ReNcell CX (cell line): ENCODE results near the genes TRMT6, BMP2 and TMX4.

- PRO-cap = no peak
Observed at GRCh38 chr20:5592894-5593328, 17.9 kb downstream of the GPCPD1 start.

GRCh38 chr20:5656967-5658008 is 46.5 kb upstream of the GPCPD1 start:
- PRO-cap = no peak

GRCh38 chr20:5846182-5846781 is 65.0 kb upstream of the CHGB start:
- PRO-cap = no peak

DNA sequence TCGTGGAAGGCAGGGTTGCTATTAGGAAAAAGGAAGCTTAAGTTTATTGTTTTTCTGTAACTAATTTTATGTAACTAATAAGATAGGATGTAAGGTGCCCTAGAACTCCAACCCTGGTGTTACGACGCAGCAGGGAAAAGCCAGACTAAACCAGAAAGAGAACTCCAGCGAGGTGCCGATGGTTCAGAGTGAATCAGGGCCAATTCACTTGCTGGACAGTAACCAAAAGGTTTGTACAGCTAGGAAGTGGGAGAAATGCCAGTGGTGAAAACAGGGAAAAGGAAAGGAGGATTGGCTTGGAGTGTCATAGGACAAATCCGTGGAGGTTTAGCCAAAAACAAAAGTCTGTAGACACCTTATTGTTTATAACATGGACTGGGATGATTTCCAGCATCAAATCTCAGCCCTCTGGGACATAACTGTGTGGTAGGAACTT is 62.2 kb upstream of the CHGB start:
- PRO-cap = unidirectional peak, minus-strand start at position 141 of the sequence

DNA sequence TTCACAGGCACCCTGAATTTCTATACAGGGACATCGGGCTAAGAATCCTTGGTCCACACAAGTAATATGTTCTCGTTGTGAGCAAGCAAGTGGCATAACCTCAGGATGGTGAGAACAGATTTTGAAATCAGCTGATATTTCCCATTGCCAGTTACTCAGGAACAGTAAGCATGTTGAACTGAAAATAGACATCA is 48.7 kb upstream of the CHGB start:
- PRO-cap = no peak

DNA sequence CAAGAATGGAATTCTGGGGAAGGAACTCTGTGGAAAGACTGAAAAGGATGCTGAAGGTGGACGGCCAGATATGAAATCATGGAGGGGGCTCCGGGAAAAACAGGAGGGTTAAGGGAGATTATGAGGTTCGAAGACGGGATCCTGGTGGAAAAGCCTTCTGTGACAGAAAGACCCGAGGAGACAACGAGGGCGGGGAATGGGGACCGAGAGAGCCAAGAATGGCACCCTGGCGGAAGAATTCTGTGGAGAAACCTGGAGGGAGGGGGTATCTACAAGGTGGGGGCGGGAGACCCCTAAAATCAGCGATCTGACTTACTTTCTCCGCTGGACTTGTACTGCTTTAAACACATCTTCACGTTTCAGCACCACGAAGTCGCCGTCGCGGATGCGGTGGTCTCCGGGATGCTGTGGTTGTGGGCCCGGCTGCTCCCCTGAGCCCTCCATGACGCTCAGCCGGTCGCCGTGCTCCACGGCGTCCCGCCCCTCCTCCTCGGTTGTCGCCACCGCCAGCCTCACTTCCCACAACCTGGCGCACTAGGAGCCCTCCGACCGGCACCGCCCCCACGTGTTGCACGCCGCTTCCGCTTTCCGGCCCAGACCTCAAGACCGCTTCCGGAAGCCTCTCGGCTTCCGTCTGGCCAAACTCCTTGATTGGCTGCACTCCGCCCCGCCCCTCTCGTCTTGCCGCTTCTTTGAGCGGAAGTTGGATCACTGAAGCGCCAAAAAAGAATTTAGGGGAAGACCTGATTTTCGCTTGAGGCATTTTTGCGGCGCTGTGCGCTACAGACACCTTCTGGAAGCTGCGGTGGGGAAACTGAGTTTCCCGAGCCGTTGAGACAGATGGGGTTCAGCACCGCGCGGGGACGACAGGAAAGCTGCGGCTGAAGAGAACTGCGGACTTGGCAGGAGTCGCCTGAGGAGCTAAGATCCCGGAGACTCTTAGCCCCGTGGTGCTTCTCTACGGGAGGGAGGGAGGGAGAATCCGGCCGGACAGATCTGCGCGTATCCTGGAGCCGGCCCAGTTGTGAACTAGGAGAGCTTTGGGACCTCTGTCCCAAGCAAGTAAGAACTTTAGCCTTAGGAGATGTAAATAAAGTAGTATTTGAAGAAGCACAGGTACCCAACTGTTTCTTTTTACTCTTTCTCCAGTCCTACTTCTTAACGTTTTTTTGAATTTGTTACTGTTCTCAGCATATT is at the start of gene TRMT6:
Gene TRMT6 (minus strand): TSS at position 572 of the 1,197 bp plus-strand sequence.
- PRO-cap = bidirectional peak, plus-strand start at position 764 of the sequence, minus-strand start at position 508 of the sequence; unidirectional peak, plus-strand start at position 1,011 of the sequence

- PRO-cap = no peak
Observed at GRCh38 chr20:6007555-6008090, 1.7 kb downstream of the CRLS1 start.

- PRO-cap = no peak
Observed at GRCh38 chr20:6009639-6010334, 3.9 kb downstream of the CRLS1 start.

DNA sequence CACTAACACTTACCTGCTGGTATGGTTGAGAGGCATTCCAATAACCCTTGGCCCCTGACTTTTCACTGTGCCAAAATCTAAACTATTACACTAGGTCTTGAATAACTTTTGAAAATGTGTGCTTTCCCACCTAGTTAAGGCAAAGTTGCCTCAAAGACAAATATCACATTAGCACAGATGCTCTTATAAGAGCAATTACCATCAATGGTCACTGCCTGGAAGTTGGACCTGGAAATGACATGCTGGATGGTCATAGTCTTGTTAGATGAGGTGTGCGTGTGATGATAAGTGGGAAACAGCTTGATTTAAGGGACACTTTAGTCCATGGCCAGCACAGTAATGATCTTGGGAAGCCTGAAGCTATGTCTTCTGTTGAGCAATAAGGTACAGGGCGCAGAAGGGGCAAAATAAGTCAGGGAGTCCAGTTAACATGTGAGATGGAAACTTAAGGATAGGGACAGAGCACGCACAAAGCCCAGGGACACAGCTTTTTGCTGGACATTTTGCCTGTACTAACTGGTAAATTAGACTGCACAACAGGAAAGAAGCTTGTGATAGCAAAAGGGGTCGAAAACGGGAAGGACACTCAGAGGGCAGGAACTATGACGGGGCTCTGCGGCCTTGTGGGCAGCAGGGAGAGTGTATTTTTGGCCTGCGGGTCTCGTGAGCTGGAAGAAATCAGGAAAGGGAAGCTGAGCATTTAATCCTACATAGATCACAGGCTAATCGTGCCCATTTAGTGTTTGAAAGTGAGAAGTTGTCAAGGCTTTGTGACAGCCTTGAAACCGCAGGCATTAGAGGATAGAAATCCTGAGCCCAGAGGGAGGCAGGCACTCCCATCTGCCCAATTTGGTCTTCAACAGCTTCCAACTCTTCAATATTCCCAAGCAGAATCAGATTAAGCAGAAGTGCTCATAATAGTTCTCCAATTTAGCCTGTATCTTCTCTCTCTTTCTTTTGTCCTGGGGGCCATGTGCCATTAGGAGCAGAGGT is 66.7 kb upstream of the BMP2 start:
- PRO-cap = no peak

DNA sequence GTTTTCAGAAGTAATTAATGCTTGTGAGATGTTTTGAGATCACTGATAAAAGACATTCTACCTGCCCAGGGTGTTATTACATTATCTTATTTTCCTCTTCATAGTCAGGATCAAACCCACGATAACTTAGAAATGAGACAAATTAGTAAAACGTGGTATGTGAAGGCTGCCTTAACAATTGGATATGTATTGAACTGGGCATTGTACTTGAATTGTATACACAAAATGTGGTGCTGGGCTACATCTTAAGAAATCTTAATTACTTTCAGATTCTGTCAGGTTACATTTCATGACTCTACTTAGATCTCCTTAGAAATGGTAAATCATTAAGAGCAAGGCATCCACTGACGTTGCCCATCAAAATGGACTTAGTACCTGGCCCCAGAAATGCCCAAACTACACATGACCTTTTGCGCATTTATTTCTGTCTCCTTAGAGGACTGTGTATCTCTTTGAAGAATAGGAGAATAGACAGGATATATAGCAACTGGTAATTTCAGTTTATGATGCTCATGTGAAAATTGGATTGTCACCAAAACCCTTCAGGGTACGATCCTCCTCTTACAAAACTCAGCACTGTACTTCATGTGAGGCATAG is 61.6 kb upstream of the BMP2 start:
- PRO-cap = no peak

DNA sequence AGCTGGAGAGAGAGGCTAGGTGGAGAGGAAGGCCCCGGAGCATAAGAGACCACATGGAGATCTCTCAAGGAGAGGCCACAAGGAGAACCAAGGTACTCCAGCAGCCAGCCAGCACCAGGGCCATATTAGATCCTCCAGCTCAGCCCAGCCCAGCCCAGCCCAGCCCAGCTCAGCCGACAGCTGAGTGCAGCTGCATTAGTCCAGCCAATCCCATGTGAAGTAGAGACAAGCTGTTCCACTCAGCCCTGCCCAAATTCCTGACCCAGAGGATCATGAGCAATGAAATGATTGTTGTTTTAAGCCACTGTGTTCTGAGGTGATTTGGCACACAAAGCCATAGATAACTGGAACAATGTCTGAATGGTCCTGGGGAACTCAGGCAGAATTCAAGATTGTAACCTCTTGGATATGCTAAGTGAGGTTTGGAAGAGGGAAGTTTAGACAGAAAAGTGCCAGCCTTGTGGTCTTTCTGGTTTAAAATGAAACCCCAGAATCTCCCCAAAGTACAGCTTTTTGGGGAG is 59.5 kb upstream of the BMP2 start:
- PRO-cap = no peak

- PRO-cap = bidirectional peak, plus-strand start at chr20:6767692, minus-strand start at chr20:6767450
Observed at GRCh38 chr20:6767292-6768061, at the start of gene BMP2. BMP2 (plus strand) TSS chr20:6767686.

DNA sequence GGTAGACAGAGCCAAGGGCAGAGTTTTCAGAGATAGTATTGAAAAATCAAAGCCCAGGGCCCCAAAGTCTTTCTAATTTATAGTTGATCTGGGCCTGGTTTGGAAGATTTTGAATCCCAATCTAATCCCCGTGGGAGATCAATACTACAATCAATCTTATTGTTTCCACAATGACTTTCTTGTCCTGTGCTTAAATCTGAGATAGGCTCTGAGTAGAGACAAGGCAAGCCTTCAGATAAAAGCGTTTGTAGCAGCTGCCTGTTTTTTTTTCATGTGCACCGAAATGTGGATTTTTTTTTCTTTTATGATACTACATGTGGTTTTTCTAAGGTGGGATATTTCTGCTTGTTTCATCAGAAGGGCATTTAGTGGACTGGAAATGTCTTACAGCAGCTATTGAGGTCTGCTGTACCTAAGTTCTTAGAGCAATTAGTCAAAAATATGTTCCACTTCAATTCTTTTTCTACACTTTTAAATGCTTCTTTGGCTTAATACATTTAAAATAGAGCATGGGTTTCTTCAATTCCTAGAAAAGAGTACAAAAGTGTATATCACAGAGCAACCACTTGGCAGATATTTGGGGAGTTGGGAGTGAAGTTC is 3.5 kb downstream of the BMP2 start:
- PRO-cap = no peak

DNA sequence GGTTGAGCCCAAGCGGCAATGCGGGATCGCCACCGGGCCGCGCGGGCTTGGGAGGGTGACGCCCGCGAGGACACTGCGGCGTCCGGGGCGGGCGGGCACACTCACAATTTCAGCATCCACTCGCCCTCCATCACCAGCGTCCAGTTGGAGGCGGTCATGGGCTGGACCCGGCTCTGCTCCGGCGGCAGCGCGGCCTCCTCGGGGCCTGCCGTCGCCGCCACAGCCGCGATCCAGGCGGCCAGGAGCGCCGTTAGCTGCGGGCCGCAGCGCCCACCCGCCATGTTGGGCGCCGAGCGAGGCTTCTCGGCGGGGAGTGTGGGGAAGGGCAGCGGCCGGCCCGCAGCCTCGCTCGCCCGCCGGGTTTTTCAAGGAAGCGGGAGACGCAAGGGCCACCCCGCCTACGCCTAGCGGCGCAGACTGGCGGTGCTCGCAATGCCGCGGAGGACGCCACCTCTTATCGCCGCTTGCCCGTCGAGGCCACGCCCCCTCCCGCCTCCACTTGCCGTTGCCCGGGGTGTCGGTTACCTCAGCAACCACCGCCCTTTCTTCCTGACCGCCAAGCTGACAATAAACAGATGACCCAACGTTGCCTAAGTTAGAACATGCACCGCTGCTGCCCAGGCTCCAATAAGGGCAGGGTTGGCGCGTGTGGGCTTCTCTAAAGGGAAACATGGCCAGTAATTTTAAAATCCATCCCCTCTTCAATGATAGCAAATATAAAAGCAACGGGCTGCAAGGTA is at the start of gene TMX4:
Gene TMX4 (minus strand): TSS at position 429 of the 740 bp plus-strand sequence.
- PRO-cap = unidirectional peak, plus-strand start at position 79 of the sequence; bidirectional peak, plus-strand start at position 149 of the sequence, minus-strand start at position 168 of the sequence; bidirectional peak, plus-strand start at position 217 of the sequence, minus-strand start at position 275 of the sequence; unidirectional peak, minus-strand start at position 406 of the sequence

DNA sequence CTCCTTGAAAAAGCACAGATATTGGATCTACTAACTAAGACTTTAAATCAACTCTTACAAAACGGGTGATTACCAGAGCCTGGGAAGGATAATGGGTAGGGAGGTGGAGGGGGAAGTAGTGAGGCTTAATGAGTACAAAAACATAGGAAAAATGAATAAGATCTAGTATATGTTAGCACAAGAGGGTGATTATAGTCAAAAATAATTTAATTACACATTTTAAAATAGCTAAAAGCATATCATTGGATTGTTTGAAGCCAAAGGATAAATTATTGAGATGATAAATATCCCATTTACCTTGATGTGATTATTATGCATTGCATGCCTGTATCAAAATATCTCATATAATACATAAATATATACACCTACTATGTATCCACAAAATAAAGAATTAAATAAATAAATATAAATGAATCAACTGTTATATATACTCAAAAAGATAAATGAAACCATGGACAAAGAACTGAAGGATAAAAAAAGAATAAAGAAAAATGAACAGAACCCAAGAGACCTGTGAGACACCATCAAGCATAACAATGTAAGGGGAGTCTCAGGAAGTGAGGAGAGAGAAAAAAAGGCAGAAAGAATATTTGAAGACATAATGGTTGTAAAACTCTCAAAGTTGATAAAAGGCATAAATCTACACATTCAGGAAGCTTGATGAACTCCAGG is 426.0 kb downstream of the PLCB1 start:
- PRO-cap = no peak

GRCh38 chr20:8812697-8813494 is 256.0 kb upstream of the PLCB4 start:
- PRO-cap = no peak

GRCh38 chr20:9538176-9538731 is 23.9 kb downstream of the LAMP5 start:
- PRO-cap = no peak

DNA sequence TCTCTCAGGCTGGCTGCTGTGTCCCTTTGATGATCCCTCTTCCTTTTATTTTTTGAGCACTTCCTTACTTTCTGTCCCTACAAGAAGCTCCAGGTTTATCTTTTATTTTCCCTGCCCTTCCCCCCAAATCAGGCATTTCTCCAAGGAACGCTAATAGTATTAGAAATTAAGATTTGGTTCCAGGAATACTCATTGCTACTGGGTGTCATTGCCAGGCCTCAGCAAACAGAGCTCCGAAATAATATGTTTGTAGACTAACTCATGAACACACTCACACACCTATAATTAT is 68.5 kb downstream of the LAMP5 start:
- PRO-cap = no peak

DNA sequence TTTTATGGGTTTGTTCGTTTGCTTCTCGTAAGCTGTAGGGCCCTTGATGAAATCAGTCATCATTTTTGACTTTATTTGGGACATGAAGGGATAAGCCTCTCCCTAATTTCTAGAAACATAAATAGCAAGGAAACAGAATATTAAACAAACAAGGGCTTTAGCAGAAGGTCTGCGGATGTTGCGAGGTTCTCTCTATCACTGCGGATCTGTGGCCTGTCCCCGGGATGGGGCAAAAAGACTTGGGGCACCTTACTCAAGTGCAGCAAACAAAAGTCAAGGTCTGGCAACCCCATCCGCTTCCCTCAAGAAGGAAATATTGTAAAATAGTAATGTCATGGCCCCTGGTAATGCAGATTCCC is 104.9 kb downstream of the MKKS start:
- PRO-cap = no peak

- PRO-cap = no peak
Observed at GRCh38 chr20:10433134-10433532, 889 bp downstream of the MKKS start.